Left common carotid artery plus branches (tissue), 1 donor: ENCODE measurements around the gene SLC35D2.

DNA sequence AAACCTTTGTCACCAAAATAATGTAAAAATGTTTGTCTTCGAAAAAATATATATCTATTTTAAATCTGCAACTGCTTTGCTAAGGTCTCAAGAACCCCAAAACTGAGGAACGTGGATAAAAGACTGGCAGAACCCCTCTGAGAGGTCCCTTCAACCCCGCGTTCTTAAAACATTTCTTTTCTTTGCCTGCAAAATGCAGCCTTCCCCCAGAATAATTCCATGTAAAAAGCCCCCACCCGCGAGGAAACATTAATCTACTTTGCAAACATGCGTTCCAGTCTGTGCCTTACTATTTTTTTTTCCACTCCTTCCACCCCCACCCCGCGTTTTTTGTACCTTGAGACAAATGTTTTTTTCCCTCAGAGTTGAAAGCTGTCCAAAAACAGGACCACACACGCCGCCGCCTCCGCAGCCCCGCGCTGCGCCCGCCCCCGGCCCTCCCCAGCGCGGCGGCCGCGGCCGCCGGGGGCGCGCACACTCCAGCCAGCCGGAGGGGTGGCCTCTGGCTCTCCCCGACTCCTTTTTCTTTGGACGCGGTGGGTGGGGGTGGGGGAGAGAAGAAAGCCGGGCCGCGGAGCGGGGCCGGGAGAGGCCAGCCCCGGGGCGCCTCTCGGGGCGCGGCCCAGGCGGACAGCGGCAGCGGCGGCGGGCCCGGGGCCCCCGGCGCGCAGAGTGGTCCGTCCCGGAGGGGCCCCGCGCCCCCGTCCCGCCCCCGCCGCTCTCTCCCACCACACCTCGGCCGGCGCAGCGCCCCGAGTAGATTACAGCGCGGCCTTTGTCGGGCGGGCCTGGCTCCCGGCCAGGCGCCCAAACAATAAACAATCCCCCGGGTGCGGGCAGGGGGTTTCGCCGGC is 3.4 kb downstream of the PTCH1 start:
- PRO-cap: unidirectional peak, plus-strand start at position 553 of the sequence

DNA sequence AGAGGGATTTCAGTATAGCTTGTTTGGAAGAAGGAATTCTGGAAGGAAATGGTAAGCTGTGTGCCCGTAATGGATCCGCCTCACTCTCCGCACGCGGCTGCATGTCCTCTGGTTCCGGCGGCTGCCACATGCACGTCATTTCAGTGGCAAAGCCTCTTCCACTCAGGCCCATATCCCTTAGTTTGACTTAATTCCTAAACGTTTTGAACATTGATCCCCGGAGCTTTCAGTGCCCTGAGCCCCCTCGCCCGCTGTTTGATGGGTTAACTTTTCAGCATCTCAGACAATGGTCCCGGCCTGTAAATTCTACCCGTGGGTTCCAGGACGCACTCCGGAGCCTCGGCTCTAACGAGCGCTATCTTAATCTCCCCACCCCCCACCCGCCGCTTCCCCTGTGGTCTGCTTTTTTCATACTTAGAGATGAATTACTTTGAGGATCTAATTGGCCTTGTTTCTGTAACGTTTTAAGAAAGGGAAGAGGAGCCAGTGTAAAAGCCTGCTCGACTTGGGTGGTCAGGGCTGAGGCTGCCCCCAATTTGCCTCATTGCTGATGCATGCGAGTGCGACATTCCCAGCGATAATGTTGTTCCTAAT is 3.0 kb upstream of the PTCH1 start:
- PRO-cap: no peak

GRCh38 chr9:95515793-95516174 is 6.7 kb upstream of the PTCH1 start:
- PRO-cap: no peak

DNA sequence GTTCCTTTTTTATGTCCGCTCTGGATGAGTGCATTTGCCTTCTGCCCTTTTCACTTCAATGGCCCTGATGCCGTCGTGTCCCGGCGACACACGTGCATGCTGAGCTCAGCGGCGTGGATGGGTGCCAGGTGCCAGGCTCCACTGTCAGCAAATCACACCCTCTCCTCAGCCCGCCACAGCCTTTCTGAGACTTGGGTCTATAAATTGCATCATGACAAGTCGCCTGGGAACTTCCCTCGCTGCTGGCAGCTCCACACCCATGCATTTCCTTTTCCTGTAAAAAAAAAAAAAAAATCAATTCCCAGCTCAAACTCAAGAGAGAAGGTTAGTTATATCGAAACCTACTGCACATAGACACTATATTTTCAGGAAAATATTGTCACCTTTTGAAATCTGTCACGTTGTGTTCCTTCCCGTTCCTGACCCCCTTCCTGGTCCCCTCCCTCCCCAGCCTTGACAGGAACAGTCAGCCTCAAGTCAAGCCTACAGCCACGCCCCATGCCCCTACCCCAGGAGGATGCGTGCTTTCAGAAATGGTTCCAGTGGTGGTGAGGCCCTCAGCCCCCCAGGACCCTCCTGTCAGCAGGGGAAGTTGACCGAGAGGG is 117.9 kb upstream of the PTCH1 start:
- PRO-cap: no peak

DNA sequence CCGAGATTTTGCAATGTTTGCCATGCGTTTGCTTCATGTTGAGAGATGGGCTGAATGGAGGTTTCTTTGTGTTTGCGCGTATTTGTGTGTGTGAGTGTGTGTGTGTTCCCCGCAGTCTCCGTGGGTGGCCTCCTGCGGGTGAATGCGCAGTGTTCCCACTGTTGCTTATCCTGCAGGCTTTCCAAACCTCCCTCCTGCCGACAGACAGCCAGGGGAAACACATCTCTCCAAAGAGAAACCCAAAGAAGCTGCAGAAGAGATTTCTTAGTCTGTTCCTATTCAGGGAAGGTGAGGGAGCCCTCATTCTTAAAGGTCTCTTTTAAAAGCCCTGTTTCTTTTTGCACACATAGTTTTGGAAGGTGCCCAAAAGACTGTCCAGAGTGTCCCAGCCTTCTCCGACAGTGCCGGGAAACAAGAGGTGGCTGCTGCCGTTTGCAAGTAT is 103.8 kb upstream of the ERCC6L2 start:
- PRO-cap: no peak

- PRO-cap: no peak
These were observed 43.9 kb upstream of the ERCC6L2 start for GRCh38 chr9:95831487-95832133.

- PRO-cap: no peak
These were observed 131.9 kb downstream of the ERCC6L2 start for GRCh38 chr9:96007040-96008096.

- PRO-cap: no peak
These were observed 140.7 kb downstream of the ERCC6L2 start for GRCh38 chr9:96015974-96016712.

DNA sequence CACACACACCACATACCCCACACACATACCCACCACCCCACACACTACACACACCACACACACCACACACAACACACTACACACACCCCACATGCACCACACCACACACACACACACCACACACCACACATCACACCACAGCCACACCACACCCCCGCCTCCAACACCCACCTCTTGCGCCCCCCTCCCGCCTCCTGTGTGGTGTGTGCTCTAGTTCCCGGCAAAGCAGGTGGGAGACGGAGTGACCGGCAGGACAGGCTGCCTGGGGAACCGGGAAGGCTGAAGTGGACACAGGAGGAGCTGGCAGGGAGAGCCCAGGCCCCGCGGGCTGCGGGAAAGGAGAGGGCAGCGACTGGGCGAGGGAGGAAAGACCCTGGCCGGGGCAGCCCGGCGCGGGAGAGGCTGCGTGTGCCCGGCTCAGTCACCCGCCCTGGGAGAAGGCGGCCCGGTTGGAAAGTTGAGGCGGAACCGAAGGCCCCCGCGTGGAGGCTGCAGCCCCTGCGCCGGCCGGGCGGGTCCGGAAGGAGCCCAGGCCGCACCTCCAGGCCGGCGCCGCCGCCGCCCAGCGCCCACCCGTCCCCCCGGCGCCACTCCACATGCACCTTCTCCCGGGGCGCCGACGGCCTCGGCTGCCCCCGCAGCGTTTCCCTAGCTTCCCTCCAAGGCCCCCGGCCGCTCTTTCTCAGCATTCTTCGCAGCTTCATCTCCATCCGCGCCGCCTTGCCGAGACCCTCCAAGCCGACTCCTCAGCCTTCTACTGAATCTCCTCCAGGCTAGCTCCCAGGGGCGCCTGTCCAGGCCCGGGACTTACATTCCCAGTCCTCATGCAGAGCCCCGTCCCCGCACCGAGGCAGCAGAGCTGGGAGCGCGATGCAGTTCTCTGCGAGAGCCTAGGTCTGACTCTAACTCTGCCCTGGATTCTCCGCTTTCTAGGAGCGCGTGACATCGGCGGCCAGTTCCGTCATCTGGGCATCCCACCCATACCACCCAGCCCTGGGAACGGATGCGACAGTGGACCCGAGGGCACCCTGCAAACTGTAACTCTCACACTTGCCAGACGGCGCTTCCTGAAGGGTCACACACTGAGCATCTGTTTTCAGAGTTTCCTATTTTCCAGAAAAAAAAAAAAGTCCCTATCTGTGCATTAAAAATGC is 151.9 kb downstream of the ERCC6L2 start:
- PRO-cap: no peak

GRCh38 chr9:96129186-96129494 is 172.8 kb downstream of the HSD17B3 start:
- PRO-cap: no peak

- PRO-cap: no peak
These were observed 162.3 kb downstream of the HSD17B3 start for GRCh38 chr9:96139343-96140342.

DNA sequence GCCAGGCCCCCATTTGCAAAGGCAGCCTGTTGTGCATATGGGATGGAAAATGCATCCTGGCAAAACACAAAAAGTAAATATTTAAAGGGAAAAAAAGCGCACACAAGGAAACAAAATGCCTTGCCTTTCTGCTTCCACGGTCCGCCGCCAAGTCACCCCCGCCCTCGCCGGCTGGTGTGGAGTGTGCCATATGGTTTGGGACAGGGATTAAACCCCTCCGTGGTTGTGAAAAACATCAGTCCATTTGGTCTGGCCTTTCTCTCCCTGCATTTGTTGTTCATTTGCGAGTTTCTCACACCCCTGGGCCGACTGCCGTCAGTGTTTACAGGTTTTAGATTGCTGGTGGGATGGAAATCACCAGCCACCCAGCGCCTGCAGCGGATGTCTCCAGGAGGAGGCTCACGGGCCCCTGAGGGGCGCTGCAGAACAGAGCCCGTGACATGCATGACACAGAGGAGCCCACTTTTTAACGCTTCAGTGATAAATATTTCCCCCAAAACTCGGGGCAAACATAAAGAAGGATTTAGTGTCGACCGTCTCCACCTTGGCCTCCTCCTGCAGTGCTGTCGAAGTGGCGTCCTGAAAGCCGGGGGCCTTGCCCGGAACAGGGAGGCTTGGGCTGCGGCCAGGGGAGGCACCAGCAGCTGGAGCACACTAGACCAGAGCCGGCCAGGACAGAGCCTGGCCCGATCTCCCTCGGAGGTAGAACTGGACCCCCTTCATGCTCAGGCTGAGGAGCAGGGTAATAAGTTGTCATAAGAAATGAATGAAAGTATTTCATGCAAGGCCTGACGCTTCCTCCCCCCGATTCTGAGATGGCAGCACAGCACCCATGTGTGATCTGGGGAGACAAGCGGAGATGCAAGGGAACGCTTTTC is 161.4 kb downstream of the HSD17B3 start:
- PRO-cap: no peak

DNA sequence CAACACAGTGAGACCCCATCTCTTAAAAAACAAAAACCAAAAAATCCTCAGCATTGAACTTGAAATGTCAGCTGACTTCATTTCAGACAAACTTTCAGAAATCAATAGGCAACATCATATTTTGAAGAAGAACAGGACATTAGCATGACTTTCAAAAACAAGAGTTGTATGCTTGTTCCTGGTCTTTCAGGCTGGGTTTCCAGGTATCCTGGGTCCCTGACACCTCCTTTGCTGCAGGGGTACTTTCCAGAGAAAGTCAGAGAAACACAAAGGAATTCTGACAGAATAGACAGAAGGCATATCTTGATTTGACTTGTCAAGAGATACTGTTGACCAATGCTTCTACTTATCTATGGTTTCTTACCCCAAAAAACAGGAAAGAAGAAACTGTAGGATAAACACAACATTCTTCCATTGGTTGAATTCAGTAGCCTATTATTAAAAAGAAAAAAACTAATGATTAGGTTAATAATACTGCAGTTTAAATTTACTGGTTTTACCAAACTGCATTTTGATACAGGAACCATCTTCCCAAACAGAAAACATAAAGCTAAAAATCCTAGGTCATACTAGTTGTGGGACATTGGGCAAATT is 34.5 kb upstream of the HSD17B3 start:
- PRO-cap: no peak

GRCh38 chr9:96382822-96384102 is at the start of gene SLC35D2:
TSS of gene SLC35D2 (minus strand) at chr9:96383711.
- PRO-cap: bidirectional peak, plus-strand start at chr9:96383777, minus-strand start at chr9:96383683

GRCh38 chr9:96416412-96417055 is 1.6 kb downstream of the ZNF367 start:
- PRO-cap: no peak

GRCh38 chr9:96486140-96486648 is 36.2 kb downstream of the HABP4 start:
- PRO-cap: no peak

- PRO-cap: no peak
These were observed 41.1 kb downstream of the HABP4 start for GRCh38 chr9:96491031-96491495.

DNA sequence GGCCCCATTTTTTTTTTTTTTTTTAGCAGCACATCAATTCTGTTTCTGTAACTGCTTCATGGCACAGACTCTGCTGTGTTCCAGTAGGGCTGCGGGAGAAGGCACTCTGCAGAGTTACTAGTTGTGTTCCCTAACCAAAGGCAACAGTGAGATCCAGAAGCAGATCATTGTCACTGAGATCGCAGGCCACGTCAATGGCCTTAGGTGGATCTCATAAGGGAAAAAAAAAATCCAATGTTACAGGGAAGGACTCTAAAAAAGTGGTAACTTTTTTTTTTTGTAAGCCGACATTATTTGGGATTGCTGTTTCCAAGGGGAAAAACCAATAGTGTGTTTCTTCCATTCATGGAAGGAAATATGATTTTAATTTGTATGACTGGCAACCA is 52.6 kb downstream of the HABP4 start:
- PRO-cap: no peak

GRCh38 chr9:96523148-96523843 is 73.3 kb downstream of the HABP4 start:
- PRO-cap: no peak

DNA sequence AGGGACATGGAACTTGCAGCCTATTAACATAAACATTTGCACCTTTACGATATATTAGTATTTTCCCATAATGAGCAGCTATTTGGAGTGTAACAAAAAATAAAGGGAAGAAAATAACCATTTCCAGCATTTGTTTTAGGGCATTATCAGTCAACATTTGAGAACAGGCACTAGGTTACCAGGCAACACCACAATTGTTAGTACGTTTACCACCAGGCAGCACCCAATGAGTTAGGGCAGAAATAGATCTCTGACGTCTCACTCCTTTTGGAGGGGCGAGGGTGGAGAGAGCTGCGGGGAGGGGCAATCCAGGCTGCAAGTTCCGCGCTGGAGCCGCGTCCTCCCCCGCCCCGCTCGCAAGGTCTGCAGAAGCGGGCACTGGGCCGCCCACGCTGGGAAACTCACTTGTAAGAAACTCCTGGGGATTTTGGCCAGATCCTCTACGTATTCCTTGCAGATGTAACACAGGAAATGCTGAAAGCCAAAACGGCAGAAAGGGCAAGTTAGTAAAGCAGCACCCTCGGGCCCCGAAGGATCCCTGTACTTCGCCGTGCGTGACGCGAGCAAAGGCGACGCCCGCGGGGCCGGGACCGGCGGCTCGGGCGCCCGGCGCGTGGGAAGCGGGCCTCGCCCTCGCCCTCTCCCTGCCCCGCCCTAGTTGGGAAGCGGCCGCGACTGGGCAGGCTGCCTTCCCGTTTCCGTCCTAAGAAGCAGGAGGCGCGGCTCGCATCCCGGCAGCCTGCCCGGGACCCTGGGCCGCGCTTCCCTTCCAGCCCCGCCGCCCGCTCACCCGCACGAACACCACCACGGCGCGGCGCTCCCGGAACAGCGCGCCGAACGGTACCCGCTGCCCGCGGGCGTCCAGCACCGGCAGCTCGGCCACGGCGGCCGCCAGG is 569 bp downstream of the PRXL2C start:
- PRO-cap: bidirectional peak, plus-strand start at position 566 of the sequence, minus-strand start at position 540 of the sequence; bidirectional peak, plus-strand start at position 657 of the sequence, minus-strand start at position 635 of the sequence